ENCODE data around the gene SCTR.

DNA sequence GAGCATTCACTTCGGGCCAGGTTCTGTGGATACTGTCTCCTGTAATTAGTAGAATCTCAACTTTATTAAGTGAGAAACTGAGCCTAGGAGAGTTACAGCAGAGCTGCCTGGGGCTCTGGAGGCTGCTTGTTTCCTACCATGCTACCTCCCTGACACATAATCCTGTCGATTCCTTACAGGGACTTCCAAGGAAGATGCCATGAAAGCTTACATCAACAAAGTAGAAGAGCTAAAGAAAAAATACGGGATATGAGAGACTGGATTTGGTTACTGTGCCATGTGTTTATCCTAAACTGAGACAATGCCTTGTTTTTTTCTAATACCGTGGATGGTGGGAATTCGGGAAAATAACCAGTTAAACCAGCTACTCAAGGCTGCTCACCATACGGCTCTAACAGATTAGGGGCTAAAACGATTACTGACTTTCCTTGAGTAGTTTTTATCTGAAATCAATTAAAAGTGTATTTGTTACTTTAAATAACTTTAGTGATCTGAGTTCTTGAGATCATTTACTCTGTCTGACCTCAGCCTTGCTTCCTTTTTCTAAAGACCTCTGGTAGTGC is 5.4 kb downstream of the DBI start:
- PRO-cap: no peak
- RAMPAGE, long total RNA: no peak

DNA sequence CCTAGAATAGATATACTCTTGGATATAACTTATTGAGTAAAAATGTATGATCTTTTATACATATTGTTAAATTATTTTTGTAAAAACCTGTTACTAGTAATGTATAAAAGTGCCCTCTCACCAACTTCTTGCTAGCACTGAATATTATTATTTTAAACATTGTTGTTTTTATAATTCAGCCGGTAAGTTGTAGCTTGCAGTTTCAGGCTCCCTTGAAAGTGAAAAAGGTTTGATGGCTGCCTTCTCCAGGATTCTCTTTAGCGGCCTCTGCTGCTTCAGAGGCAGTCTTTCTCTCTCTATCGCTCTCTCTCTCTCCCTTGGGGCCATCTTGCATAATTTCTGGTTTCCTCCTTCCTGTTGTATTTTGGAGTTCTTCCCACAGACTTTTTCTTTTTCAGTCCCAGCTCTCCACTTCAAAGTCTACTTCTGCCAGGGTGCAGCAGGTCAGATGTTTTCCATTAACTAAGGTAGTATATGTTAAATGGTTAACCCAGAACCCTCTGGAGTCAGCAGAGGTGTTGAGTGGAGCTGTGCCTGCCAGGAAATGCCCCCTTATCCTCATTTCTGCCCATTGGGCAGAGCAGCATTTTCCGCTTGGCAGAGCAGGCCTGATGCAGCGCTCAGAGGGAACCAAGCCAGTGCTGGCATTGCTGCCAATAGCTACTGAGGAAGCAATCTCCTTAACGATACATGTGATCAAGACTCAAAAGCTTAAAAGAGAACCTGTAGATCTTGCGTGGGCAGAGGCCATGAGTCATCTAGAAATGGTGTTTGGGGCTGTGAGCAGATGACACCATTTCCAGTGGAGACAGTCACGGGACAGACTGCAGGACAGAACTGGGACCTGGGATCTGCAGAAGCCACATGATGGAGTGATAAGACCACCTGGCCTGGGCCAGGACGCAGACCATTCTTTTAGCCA is 20.7 kb downstream of the DBI start:
- PRO-cap: no peak
- RAMPAGE, long total RNA: no peak

DNA sequence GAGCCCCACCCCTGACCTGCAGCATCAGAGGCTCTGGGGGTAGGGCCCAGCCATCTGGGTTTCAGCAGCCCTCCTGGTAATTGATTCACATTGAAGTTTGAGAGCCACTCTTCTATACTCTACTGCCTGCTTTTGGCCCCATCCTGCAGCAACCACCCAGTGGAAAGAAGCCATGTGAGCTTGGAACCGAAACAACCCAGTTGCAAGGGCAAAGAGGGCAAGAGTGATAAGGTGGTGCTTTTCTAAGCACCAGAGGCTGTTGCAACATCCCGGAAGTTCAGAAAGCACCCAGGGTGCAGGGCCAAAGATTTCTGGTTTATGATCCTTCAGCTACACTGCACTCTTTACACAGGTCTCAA is 29.1 kb upstream of the TMEM37 start:
- PRO-cap: no peak
- RAMPAGE, long total RNA: no peak

DNA sequence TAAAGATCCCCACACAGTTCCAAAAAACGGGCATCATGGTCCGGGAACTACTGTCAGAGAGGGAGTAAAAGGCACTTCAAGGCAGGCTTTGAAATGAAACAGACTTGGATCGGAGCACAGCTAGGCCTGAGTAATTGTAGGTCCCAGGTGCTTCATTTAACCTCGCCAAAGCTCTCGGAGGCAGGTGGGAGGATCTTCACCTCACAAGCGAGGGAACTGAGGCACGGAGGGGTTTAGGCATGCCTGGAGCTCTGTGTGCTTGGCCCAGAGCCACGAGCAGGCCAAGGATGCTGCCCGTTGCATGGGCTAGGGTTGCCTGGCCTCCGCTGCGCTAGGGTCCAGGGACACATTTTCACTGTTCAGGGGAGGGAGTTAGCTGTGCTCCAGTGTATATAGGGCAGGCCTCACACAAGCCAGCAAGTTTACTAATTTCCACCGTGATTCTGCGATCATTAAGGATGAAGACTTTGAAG is 11.2 kb downstream of the TMEM37 start:
- PRO-cap: no peak
- RAMPAGE, long total RNA: no peak

DNA sequence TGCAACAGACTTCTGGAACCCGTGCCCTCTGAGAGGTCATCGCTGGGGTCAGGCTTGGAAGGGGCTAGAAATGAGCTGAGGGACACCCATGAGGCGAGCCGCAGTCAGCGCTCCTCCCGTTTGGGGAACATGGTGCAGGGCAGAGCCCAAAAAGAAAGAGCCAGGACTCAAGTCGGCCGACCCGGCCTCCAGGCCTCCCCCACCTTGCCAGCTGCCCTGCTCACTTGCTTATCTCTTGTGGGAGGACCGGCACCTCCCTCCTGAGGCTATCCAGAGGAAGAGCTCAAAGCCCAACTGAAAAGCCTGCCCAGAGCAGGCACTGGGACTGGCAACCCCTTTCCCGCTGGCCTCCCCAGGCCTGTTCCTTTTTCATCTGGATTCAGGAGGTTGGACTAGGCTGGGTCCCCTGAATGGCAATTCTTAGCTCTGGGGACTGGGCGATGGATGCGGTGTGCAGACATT is 43.5 kb downstream of the SCTR start:
- PRO-cap: no peak
- RAMPAGE, long total RNA: no peak

DNA sequence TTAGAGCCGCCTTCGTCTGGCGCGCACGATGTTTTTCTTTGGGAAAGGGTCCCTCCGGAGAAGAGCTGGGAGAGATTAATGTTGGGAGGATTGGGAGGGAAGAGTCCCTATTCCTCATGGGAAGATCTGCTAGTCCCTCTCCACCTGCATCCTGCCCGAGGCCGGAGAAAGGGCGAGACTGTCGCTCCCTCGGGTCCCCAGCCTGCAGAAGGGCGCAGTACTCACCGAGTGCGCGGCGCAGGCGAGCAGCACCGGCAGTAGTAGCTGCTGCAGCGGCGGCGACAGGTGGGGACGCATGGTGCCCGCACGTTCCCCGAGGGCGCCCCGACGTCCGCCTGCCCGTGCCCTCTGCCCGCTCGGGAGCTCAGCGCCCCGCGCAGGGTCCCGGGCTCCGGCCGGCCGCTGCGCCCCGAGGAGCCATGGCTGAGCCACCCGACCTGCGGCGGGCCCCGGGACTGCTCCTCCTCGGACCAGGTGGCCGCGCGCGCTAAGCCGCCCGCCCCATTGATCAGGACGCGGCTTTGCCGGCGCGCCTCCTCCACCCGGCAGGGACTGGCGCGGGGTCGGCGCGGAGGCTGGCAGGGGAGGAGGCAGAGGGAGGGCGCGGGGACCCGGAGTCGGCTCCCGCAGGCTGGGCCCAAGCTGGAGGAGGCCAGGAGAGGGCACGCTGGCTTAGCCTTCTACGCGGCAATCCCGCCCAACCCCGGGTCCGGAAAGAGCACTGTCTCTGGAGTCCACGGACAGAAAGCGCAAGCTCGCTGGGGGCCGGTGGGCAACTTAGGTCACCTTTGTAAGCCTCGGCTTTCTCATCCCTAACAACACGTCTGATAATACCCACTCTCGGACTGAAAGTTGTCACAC is at the start of gene SCTR:
Gene SCTR (minus strand): TSS at position 554 of the 861 bp plus-strand sequence.
- PRO-cap: no peak
- RAMPAGE, long total RNA: no peak

- PRO-cap: no peak
- RAMPAGE, long total RNA: no peak
Measured at GRCh38 chr2:119853831-119854293, 94.1 kb downstream of the PTPN4 start.

DNA sequence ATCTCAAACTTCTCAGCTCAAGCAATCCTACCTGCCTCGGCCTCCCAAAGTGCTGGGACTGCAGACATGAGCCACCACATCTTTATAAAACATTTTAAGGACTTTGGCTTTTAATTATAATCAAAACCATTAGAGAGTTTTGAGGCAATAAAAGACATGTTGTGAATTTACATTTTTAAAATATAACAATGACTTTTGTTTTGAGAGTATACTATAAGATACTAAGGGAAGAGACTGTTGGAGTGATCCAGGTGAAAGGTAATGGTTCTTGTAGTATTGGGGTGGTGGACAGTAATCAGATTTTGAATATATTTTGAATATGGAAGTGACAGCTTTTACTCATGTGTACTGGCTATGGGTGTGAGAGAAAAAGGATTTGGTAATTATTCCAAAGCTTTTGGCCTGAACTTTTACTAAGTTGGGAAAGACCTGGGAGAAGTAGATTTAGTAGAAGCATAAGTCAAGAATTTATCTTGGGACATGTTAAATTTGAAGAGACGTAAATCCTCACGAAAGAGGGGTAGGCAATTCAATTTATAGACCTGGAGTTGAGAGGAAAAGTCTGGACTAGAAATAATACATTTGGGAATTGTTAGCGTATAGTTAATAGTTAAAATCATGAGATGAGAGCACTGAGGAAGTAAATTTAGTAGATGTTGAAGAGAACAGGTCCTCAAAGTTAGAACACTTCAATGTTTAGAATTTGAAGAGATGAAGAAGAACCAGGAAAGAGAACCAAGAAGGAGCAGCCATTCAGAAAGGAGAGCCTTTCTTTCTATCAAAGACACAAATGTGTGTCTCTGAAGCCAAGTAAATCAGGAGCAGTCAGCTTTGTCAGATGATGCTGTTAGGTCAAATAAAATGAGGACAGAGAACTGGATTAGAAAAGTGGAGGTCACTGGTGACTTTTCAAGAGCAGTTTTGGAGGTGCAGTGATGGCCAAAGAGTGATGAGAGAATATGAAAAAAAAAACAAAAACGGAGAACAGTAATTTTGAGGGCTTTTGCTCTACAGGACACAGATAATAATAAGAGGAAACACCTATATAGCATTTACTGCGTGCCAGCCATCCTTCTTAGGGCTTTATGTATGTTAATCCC is 119.6 kb upstream of the EPB41L5 start:
- PRO-cap: no peak
- RAMPAGE, long total RNA: no peak

DNA sequence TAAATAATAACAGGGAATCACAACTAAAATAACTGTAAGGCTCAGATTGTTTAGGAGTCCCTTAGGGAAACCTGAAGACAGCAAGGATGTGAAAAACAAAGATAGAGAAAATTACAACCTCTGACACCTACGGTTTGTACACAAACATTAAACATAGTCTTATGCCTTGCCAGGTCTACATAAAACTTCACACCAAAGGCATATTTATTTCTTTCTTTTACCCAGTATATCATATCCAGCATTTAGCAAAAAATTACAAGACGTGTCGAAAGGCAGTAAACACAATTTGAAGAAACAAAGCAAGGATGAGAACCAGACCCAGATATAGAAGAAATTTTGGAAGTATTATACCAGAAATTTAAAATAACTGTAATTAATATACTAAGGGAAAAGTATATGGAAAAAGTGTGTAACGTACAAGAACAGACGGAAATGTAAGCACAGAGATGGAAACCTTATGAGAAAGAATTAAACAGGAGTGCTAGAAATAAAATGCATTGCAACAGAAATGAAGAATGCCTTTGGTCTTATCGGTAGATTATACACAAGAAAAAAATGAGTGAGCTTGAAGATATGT is 111.5 kb upstream of the EPB41L5 start:
- PRO-cap: no peak
- RAMPAGE, long total RNA: no peak

GRCh38 chr2:120014461-120015004 is 1.7 kb downstream of the EPB41L5 start:
- PRO-cap: no peak
- RAMPAGE, long total RNA: no peak

- PRO-cap: no peak
- RAMPAGE, long total RNA: no peak
Measured at GRCh38 chr2:120205815-120206664, 17.2 kb downstream of the TMEM185B start.

DNA sequence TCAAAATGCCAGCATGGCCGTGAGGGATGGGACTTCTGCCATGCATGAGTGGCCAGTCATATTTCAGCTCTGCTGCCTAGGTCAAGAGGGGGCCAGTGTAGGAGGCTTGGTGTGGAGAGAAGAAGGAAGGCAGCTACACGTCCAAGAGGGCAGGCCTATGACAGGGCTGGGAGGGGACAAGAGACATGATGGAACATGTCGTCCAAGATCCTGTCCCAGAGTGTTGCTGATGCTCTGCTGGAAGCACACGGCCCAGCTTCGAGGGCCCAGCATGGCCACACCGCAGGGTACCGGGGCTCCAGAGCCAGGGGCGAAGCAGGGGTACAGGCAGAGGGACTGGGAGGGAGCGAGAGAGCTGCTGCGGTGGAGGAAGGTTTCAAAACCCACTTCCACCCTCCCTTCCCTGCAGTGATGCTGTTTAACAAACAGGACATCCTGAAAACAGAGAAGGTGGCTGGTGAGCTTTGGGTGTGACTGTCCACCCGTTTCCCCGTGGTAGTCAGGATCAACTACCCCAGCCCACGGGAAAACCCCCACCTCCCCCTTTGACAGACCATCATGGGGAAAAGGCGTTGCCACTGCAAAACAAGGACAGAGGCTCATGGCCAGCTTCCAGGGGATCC is 13.1 kb downstream of the TMEM185B start:
- PRO-cap: no peak
- RAMPAGE, long total RNA: no peak

- PRO-cap: no peak
- RAMPAGE, long total RNA: no peak
Measured at GRCh38 chr2:120216125-120216602, 7.0 kb downstream of the TMEM185B start.

DNA sequence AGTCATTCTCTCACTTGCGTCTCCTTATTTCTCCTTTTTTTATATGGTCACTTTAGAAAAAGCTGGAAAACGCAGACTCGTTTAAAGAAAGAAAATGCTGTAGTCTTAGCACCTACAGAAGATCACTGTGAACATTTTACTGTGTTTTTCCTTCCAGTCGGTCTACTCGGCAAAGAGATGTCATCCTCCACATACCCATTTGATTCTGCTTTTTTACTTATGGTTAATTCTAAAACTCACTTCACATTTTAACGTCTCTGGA is 5.1 kb upstream of the TMEM185B start:
- PRO-cap: no peak
- RAMPAGE, long total RNA: no peak

DNA sequence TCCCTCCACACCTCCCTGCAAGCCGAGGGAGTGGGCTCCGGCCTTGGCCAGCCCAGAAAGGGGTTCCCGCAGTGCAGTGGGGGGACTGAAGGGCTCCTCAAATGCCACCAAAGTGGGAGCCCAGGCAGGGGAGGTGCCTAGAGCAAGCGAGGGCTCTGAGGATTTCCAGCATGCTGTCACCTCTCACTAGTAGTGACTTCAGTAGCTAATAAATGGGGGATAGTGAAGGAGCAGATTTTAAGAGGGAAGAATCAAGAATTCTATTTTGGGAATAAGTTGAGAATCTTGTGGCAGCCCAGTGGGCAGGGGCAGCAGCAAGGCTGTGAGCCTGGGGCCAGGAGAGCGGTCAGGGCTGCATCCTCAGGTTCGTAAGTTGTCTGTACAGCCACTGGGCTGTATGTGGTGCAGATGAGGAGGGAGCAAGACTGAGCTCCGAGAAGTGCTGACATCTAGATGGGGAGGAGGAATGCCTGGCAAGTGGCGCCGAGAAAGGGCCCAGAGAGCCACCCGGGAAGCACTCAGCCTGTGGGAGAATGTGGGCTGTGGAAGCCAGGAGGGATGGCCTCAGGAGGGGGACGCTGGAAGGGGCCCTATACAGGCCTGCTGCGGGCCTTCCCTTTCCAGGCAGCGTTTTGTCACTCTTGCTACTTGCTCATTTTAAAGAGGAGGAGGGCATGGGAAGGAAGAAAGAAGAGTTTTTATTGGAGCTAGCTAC is 7.6 kb downstream of the RALB start:
- PRO-cap: no peak
- RAMPAGE, long total RNA: no peak

DNA sequence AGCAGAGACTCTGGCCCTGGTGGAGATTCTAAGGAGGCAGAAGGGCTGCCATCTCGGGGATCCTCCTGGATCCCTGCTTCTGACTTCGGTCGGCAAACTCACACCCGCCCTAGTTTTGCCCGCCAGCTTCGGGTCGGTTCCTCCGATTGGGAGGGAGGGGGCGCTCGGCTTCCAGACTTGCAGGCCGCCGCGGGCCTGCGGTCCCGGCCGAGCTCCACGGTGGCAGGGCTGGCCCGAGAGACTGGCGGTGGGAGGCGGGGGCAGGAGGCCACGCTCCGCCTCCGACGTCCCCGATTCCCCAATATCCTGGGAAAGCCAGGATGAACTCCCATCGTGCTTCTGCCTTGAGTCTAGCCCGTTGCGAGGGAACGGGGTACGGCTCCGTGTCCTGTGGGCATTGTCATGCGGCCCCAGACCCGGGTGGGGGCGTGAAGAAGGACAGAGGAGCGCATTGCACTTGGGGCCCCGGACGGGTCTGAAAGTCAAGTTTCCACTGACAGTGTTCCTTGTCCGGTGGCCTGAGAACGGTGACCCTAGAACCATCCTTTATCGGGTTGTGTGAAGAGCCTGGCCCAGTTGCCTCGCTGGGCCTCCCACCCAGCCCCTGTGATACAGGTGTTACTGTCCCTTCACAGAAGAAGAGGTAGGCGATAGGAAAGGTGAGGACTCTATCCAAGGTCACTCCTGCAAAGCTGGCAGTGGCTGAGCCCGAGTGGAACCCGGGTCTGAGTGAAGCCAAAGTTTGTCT is 2.4 kb upstream of the INHBB start:
- PRO-cap: unidirectional peak, plus-strand start at position 358 of the sequence
- RAMPAGE, long total RNA: no peak

- PRO-cap: no peak
- RAMPAGE, long total RNA: no peak
Measured at GRCh38 chr2:120521964-120522889, 176.3 kb downstream of the INHBB start.

DNA sequence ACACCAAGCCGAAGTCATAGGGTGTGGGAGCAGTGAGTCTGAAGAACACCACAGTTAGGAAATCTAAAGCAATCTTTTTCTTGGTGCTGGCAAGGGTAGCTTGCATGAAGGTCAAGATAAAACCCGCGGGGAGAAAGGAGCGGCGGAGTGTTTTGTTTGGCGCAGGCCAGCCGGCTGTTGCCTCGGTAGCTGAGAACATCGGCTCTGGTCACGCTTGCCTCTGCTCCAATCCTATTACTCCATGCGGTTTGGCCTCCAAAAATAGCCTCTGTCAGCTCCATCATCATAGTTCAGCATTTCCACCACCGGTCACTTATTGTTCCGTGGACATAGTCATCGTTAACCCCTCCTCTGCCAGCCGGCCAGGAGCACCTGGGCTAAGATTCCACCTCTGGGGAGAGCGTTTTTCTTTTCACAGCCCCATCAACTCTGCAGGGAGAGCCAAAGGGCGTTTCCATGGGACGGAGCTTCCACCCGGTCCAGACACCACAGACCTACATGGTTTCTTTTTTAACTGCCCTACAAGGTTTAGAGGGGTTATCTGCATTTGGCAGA is 169.0 kb upstream of the GLI2 start:
- PRO-cap: no peak
- RAMPAGE, long total RNA: no peak

DNA sequence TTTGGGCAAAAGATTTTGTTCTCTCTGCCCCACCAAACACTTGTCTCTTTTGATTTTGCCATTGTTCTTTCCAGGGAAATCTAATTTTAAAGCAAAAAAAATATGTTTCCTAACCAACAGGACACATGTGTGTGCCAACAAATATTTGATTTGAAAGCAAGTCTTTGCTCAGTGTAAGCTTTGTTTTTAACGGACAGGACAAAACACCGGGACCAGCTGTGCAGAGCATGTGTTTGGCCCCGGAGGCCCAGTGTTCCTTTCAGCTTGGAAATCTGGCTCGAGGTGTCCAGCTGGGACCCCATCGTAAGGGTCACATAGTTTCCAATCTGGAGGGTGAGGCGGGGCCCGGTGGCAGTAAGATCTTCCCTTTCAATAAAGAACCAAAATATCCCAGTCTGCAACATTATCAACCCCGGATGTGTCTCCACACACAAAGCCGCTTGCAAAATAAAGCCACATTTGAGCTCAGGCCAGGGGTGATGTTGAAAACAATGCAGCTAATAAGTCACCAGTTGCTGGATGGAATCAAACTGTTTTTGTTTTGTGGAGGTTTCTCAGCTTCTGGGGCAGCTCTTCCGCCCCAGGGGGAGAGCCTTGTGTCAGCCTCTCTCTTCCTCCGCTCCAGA is 138.7 kb upstream of the GLI2 start:
- PRO-cap: unidirectional peak, minus-strand start at position 374 of the sequence
- RAMPAGE, long total RNA: no peak

DNA sequence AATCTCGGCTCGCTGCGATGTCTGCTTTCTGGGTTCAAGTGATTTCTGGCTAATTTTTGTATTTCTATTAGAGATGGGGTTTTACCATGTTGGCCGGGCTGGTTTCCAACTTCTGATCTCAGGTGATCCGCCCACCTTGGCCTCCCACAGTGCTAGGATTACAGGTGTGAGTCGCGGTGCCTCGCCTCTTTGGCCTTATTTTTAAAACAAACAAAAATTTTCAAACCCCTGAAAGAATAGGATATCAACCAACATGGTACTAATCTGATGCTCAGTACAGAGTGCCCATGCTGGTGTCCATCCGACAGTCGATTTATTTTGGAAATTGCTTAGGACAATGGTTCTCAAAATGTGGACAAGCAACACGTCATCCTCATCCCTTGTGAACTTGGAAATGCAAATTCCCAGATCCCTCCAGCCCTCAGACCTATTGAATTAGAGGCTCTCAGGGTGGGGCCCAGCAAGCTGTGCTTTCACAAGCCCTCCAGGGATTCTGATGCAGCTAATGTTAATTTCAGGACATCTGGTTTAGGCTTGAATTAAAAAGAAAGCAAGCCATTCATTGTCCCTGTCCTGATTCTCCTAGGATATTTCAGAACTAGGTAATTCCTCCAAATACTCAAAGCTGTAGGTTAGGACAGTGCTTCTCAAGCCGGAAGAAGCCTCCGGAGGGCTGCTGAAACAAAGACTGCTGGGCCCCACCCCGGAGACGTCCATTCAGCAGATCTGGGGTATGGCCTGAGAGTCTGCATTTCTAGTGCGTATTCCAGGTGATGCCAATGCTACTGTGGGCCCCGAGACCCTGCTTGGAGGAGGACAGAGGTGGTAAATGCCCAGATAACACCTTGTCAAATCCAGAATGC is 26.2 kb upstream of the GLI2 start:
- PRO-cap: no peak
- RAMPAGE, long total RNA: no peak